NB4 (cell line): ENCODE measurements around the genes SCYGR2, SCYGR6 and FBXO36.

DNA sequence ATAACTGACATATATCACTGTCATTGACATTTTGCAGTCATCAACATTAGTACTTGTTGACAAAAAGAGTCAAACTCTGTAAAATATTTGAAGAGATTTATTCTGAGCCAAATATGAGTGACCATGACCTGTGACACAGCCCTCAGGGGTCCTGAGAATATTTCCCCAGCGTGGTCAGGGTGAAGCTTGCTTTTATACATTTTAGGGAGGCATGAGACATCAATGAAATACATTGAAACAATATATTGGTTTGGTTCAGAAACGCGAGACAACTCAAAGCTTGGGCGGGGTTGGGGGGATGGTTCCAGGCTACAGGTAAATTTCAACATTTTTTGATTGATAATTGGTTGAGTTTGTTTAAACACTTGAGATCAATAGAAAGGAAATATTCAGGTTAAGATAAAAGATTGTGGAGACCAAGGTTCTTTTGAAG lies 266.8 kb downstream of the NYAP2 start:
- RRBS = no CpG with 5 or more reads among the region's 4 CpGs

GRCh38 chr2:226087597-226088251 lies 688.2 kb downstream of the NYAP2 start:
- RRBS = no CpG with 5 or more reads among the region's 4 CpGs

GRCh38 chr2:226725811-226725949 lies 73.9 kb downstream of the IRS1 start:
- RRBS = no CpG with 5 or more reads among the region's 1 CpG

GRCh38 chr2:226798320-226799250 lies 1.0 kb downstream of the IRS1 start:
- RRBS = 32% methylated on average over 27 of the region's 89 CpGs

DNA sequence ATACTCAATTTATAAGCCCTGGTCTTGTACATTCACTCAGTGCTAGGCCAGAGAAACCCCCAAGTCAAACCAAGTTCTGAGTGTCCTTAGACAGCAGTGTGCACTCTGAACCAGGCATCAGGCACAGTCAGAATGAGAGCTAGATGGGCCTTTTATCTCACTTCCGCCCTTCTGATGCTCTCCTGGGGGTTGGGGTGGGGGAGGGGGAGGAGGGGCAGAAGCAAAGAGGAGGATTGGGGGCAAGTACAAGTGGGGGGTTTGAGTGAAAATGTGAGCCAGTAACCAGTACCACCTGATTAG lies 148.8 kb downstream of the RHBDD1 start:
- RRBS = no CpG with 5 or more reads among the region's 1 CpG

GRCh38 chr2:227475025-227475657 lies 3.2 kb downstream of the AGFG1 start:
- RRBS = no CpG with 5 or more reads among the region's 4 CpGs

DNA sequence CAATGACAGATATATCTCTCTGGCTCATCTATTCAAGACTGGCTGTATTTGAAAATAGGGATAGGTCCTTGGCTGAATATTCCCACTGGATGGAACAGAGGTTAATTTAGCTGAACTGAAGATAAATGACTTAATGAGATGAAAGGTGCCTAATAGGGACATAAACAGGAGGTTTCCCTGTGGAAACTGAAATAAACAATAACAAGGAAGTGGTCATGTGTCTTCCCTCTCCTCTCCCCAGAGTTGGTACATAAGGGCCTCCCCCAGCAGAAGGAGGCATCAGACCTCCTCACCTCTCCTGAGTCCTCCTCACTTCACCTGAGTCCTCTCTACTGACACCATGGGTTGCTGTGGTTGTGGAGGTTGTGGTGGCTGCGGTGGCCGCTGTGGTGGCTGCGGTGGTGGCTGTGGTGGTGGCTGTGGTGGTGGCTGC lies at the start of gene SCYGR2:
SCYGR2 (plus strand) TSS at position 341 of the 433 bp plus-strand sequence.
- RRBS = no CpG with 5 or more reads among the region's 3 CpGs

DNA sequence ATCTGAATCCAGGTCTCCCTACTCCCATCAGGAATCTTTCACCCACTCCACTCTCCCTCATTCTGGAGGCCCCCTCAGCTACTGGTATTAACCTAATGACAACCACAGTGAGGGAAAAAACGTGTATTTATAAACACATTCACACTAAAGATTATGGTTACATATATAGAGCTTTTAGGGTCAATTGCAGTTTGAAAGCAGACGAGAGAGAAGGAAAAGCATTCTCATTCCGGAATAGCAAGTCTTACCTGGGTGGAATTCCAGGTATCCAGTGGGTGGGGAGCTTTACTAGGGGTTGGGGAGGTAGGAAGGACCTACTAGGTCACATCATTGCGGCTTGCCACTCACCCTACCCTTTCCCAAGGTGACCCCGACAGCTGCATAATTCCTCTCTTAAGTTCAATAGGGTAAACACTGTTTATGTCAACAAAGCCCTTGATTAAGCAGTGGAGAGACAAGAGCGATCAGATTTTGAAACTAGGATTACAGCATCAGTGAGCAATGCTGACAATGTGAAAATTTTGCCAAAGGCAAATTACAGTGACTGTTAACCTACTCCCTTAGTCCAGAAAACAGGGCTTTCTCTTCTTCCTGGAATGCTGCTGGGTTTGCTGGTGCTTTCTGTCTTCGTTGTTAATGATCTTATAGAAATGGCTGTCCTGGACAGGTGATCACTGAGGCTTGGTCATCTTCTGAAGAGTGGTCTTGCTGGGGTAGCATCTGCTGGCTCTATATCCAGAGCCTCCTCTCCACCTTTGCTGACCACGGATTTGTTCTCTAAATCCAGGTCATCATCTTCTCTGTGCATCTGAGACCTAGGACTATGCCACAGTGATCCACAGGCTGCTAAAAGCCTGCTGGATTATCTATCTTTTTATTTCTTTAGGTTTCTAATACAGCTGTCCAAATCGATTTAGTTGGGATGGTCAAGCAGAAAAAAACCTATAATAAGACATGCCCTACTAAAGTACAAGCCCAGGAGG lies 14.5 kb downstream of the SLC19A3 start:
- RRBS = no CpG with 5 or more reads among the region's 9 CpGs

DNA sequence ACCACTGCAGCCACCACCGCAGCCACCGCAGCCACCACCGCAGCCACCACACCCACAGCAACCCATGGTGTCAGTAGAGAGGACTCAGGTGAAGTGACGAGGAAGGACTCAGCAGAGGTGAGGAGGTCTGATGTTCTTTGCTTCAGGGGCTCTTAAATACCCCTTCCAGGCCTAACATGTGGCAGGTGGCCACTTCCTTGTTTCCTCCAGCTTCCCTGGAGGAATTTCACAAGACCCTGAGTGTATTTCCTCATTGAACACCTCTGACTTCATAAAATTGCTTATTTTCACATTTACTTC lies at the start of gene SCYGR6:
SCYGR6 (minus strand) TSS at position 66 of the 300 bp plus-strand sequence.
- RRBS = no CpG with 5 or more reads among the region's 4 CpGs

GRCh38 chr2:227805425-227806053 lies 8.1 kb upstream of the CCL20 start:
- RRBS = no CpG with 5 or more reads among the region's 17 CpGs

- RRBS = no CpG with 5 or more reads among the region's 2 CpGs
Observed at GRCh38 chr2:227953270-227953552, 81.8 kb downstream of the DAW1 start.

DNA sequence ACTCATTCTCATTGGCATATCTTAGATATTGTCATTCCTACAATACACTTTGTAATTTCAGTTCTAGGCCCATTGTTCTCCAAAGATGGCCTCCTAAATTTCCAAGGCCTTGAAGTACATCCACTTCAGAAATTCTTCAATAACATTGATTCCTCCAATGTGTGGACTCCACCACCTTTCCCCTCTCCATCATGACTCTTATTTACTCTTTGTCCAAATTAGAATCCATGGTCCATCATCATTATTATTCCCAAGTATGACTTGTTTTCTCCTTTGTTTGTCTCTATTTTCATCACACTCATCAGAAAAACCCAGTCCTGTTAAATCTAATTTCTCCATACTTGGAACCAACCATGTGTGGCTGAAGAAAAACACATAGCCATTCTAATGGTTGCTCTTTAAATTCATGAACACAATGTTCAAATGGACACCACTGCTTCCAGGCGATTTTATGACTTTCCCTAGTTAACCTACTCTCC lies 131.7 kb upstream of the SPHKAP start:
- RRBS = no CpG with 5 or more reads among the region's 1 CpG

DNA sequence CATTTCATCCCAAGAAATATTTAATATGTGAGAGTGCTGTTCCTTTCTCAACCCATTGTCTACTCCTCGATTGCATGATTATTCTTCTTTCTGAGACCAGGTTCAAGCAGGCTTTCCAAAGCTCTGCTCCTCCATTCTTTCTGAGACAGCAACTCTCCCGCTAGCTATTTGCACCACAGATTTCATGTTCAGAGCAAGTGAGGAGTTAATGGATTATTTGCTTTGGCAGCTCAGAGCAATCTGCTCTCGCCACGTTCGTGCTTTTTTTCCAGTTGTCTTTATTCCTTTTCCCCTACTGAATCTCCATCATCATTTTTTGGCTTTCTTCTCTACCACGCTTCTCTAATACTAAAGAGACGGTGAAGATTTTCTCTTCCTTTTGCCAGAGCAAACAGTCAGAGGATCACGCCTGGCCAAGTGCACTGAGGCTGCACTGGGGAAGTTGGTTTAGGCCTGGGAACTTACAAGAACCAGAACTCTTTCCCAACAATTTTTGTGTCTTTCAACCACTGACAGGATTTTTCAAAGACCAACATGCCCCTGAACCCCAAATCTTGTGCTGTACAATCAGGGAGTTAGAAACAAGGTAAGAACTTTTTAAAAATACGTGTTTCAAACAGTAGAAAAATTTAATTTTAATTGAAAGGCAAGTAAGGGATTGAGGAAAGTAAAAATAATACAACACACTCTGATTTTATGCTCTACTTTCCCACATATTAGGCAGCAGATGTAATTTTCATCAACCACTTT lies 172.3 kb downstream of the PID1 start:
- RRBS = no CpG with 5 or more reads among the region's 9 CpGs

- RRBS = no CpG with 5 or more reads among the region's 3 CpGs
Observed at GRCh38 chr2:229116788-229117266, 154.3 kb downstream of the PID1 start.

DNA sequence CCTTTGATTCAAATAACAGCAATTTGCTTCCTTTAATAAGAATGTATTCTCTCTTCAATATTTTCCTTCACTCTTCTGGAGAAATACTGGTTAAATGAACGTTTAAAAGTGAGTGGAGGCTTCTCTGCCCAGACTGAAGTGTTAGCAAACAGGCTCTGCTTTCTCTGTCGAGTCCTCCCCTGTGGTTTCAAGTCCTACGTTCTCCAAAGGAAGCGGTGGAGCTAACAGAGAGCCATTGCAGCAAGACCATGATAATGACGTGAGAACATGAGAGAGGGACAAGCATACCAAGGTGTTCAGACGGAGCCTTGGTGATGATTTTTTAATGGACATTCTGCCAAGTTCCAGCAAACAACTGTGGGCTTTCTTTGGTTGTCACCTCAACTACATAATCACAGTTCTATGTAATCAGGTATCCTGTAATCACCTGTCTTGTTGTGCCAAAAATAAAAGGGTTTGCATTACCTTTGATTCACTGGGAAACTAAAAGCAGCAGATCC lies 26.2 kb upstream of the PID1 start:
- RRBS = no CpG with 5 or more reads among the region's 6 CpGs

DNA sequence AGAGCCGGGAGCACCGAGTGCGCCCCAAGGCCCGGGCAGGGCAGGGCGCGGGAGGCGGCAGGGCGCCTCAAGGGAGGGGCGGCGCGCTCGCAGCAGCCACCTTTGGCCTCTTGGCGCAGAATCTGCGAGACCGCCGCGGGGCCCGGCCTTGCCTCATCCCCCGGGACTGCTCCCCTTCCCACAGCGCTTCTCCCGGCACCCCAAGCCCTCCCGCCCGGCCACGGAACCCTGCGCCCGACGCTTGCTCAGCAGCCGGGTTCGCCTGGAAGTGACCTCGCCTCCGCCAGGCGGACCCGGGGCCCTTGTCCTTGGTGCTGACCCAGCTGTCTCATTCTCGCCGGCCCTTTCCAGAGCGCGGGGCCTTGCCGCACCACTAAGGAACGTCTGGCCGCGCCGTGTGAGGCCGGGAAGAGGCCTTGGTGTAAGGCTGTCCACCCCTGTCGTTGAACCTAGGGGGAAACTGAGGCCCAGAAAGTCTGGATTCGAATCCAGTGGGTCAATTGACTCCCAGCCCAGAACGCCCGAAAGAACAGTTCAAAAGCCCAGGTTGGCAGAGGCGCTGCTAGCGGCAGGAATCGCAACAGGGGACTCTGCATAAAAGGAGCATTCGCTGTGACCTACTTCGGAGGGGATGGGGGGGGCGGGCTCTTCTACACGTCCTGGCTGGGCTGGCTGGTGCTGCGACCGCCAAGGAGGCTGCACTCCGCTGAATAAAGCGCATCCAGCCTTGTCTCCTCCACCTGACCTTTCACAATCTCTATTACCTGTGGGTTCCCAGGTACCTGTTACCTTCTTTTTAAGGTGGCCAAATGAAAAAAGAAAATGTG lies 718 bp upstream of the DNER start:
- RRBS = 37% methylated on average over 25 of the region's 58 CpGs

- RRBS = 1% methylated on average over 8 of the region's 19 CpGs
Observed at GRCh38 chr2:229922347-229922672, at the start of gene FBXO36. FBXO36 (plus strand) TSS chr2:229922503.

GRCh38 chr2:230185780-230186289 lies 33.9 kb downstream of the SP110 start:
- RRBS = no CpG with 5 or more reads among the region's 4 CpGs